Transverse colon (tissue), 4 donors: ENCODE results near the genes UBXN1, SLC22A10 and ZFTA.

DNA sequence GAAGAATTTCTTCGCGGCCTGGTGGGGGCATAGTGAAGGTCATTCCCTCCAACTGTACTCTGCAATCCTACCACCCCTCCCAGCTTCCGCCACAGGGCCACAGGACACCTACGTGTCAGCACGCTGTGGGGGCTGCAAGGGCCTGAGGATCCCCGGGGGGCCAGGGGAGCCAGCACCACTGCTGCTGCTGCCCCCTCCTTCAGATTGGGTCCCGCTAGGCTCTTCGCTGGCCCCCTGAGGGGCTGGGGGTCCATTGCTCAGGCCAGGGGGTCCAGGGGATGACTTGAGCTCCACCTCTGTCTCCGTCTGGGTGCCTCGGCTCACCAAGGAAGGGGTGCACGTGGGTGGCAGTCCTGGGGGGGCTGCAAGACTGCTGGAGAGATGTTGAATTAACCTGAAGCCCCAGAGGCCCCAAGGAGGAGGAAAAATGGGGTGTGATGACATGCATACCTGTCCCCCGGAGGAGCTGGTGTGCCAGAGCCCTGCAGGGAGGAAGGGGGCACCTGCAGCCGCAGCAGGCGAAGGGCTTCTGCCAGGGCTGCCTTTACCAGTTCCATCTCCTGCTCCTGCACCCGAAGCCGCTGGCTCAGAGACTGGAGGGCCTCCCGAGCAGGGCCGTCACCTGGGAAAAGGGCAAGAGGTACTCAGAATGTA is 1.5 kb downstream of the EML3 start:
- PRO-cap: no peak
- RAMPAGE, long total RNA, 4 experiments: start-site peak on the minus strand in 1 of 4 experiments, centred at position 254 of the sequence, 61 reads per replicate

GRCh38 chr11:62666271-62667226 is 1.4 kb downstream of the CSKMT start:
- PRO-cap: no peak
- RAMPAGE, long total RNA, 4 experiments: no peak in any of the 4 experiments

DNA sequence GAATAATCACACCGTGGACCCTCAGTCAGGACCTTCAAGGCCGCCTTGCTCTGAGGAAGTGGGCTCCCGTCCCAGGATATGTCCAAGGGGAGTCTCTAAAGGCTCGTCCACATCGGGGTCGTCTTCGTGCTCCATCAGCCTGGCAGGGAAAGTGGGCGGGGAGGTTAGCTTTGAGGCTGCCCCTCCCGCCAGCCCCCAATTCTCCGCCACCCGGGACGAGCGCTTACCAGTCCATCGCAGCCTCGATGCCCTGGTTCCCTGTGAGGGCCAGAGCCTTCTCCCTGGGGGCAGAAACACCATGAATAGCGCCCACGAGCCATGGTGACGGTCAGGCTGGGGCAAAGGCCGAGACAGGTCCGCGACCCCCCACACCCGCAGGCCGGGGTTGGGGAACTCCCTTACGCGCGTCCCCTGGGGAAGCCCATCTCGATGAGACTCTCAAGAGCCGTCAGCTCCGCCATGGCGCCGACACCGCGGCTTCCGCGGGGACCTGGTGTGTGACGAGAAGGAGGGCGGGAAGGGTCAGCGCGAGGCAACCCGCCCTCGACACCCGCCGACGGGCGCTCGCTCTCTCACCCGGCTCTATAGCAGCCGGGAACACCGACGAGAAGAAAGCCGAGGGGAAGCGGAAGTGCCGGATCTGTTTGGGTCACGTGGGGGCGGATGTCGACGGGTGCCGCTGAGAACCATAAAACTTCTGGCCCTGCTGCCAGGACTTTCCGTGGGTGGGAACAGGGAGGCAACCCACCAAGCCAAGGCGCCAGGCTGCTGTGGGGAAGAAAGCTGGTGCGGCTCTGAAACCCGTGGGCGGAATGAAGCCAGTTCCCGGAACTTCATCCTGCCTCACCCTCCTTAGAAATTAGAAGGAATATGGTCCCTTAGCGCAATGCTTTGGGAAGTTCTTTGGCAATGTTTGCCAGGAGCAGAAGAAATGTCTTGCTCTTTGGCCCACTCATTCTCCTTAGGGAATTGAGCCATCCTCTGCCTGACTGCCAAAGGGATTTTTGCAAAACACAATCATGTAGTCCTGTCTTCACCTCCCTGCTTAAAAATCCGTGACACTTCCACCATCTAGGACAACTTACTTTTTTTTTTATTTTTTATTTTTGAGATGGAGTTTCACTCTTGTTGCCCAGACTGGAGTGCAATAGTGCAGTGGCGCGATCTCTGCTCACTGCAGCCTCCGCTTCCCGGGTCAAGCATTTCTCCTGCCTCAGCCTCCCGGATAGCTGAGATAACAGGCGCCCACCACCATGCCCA is at the start of gene UBXN1:
TSS of gene UBXN1 (minus strand) at position 611 of the 1,260 bp plus-strand sequence.
- PRO-cap: bidirectional peak, plus-strand start at position 712 of the sequence, minus-strand start at position 584 of the sequence
- RAMPAGE, long total RNA, 4 experiments: start-site peak on the minus strand in 4 of 4 experiments, centred at positions 81 to 601 of the sequence, 31 to 1,753 reads per replicate

DNA sequence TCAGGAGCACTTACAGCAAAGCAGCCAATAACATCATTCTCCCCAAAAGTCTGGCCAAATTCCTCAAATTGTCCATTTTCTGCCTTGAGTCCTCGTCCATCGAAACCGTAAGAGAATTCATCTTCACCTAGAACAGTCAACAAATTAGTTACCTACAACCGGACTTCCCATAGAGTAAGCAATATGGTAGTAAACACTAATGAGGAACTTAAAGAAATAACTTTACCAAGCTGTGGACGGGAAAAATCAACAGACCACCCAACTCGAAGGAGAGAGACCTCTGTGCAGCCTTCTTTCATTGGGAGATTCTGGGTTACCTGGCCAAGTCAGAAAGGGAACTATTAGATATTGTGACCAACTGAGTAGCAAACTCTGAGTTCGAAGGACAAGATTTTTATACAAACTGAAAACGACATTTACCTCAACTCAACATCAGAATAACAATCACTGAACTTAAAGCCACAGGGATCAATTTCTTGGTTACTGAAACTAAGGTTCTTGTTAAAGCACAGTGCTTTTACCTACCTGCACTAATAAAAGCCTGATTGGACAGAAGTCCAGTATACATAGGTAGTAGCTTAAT is 4.6 kb downstream of the HNRNPUL2 start:
- PRO-cap: no peak
- RAMPAGE, long total RNA, 4 experiments: start-site peak on the minus strand in 1 of 4 experiments, centred at position 101 of the sequence, 26 reads per replicate

GRCh38 chr11:62762785-62763099 is 1.4 kb downstream of the POLR2G start:
- PRO-cap: no peak
- RAMPAGE, long total RNA, 4 experiments: no peak in any of the 4 experiments

GRCh38 chr11:62794014-62794853 is 2.4 kb upstream of the TMEM223 start:
- PRO-cap: no peak
- RAMPAGE, long total RNA, 4 experiments: no peak in any of the 4 experiments

- PRO-cap: no peak
- RAMPAGE, long total RNA, 4 experiments: start-site peak on the minus strand in 2 of 4 experiments, at chr11:62811102-62811400 at its widest, 16 to 27 reads per replicate
These were observed 5.9 kb upstream of the NXF1 start for GRCh38 chr11:62811005-62811743.

- PRO-cap: no peak
- RAMPAGE, long total RNA, 4 experiments: no peak in any of the 4 experiments
These were observed 12.7 kb upstream of the WDR74 start for GRCh38 chr11:62851938-62852740.

DNA sequence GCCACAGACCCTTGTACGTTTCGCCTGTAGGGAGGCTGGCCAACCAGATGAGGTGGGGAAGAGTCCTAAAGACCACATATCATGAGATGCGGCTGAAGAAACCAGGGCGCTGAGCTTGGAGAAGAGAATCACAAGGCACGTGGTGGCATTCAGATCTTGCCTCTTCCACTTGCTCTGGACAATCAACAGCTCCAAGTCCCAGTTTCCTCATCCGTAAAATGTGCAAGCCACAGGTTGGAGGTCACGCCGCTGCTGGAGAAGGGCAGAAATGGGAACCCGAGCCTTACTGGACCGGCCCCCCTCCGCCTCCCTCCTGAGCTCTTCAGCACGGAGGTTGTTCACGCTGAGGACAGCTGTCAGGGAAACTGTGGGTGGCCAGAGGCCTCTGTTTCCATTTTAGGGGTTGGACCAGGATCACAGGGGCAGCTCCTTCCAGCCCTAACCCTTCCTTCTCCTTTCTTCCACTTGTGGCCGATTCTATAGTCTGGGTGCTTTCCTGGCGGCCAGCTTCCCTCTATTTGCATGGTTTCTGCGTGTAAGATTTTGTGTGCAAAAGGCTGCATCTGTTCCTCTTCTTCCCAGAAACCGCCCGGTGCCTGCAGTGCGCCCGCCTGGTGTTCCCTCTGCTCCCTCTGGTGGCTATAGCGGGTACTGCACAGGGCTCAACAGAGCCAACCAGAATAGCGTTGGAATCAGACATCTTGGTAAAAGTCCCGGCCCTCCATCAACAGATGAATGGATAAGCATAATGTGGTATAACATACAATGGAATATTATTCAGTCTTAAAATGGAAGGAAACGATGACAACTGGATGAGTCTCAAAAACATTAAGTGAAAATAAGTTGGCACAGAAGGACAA is 8.2 kb upstream of the SLC22A8 start:
- PRO-cap: unidirectional peak, plus-strand start at position 581 of the sequence
- RAMPAGE, long total RNA, 4 experiments: no peak in any of the 4 experiments

DNA sequence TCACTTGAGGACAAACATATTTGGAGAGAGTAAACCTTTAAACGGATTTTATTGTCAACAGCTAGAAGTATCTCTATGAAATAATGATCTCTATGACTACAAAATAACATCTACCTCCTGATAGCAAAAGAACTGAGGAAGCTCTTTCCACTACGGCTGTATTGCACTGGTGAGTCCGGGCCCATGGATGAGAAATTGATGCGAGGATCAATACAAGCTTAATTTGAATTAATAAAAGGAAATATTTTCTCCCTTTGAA is at the start of gene SLC22A10:
TSS of gene SLC22A10 (plus strand) at position 51 of the 259 bp plus-strand sequence.
- PRO-cap: no peak
- RAMPAGE, long total RNA, 4 experiments: no peak in any of the 4 experiments

DNA sequence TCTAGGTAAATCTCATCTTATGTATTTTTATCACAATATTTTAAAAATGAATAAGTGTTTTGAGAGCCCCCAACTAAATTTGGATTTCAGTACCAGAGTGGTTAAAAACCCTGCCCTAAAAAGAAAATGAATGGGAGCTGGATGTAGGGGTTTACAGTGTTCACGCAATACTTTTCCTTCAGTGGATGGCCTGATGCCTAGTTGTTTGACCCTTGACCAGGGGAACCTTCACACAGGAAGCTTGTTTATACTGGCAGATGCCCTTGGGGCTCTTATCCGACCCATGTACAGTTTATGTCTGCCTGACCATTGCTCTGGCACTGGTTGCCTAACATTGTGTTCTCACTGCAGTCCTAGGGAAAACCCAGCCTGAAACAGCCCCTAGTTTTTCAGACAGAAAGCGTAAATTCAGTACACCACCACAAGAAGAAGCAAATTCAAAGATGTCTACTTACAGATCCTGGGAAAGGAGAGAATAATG is 35.0 kb downstream of the SLC22A9 start:
- PRO-cap: no peak
- RAMPAGE, long total RNA, 4 experiments: no peak in any of the 4 experiments

- PRO-cap: no peak
- RAMPAGE, long total RNA, 4 experiments: no peak in any of the 4 experiments
These were observed 12.1 kb downstream of the PLAAT5 start for GRCh38 chr11:63478969-63479251.

GRCh38 chr11:63518587-63518857 is 12.6 kb downstream of the LGALS12 start:
- PRO-cap: no peak
- RAMPAGE, long total RNA, 4 experiments: no peak in any of the 4 experiments

DNA sequence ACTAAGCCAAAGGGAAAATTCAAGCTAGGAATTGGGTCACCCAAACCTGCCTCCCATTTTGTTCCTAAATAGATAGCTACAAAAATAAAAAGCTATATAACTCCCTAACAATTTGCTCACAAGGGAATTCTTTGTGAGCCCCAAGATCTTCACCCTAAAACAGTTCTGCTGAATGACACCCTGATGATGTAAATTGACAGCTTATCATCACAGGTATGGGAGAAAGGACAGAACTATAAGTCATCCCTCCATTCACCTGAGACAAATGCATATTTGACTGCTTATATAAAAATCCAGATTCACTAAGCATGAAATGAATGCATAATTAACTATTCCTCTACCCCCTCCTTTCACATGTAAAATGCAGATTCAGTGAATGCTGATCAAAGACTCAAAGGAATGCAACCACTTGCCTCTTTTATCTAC is 4.7 kb upstream of the PLAAT4 start:
- PRO-cap: no peak
- RAMPAGE, long total RNA, 4 experiments: no peak in any of the 4 experiments

DNA sequence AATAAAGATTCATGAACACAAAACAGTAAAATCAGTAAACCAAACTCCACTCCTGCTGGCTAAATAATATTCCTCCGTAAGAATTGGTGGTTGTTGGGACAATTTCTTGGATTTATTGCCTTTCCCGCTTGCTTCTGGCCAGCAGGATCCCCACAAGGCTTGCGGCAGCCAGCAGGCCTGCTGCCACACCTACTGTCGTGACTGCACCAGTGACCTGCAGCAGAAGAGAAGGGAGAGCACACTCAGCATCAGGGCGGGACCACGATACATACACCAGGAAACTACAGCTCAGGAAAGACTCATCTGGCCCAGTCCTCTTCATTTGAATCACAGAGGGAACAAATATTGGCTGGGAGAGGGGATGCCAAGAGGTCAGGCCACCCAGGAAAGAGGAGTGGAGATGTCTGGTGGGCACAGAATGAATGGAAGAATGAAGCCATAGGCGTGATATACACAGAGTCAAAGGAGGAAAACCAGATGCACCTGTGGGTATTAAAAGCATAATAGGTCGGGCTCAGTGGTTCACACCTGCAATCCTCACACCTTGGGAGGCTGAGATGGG is 10.2 kb downstream of the PLAAT2 start:
- PRO-cap: no peak
- RAMPAGE, long total RNA, 4 experiments: no peak in any of the 4 experiments

DNA sequence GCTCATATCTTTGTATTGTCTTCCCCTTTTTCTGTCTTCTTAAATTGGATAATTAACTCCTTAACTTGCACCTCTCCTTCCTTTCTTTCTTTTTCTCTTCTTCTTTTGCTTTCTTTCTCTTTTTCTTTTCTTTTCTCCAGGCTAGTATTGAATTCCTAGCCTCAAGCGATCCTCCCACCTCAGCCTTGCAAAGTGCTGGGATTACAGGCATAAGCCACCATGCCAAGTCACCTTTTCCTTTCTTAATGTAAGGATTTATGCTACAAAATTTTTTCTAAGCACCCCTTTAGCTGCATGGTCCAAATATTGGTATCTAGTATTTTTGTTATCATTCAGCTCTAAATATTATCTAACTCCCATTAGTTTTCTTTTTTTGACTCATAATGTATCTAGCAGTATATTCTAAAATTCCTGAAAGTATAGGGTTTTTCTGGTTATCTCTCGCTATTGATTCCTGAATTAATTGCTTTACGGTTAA is 7.6 kb upstream of the PLAAT2 start:
- PRO-cap: no peak
- RAMPAGE, long total RNA, 4 experiments: no peak in any of the 4 experiments

GRCh38 chr11:63583218-63583829 is 20.1 kb upstream of the PLAAT2 start:
- PRO-cap: no peak
- RAMPAGE, long total RNA, 4 experiments: no peak in any of the 4 experiments

- PRO-cap: no peak
- RAMPAGE, long total RNA, 4 experiments: no peak in any of the 4 experiments
These were observed 12.5 kb upstream of the PLAAT3 start for GRCh38 chr11:63626428-63627385.

- PRO-cap: bidirectional peak, plus-strand start at chr11:63768948, minus-strand start at chr11:63768785; bidirectional peak, plus-strand start at chr11:63769296, minus-strand start at chr11:63769221
- RAMPAGE, long total RNA, 4 experiments: no peak in any of the 4 experiments
These were observed at the start of gene ZFTA for GRCh38 chr11:63768578-63769636. ZFTA (minus strand) TSS chr11:63768775.

DNA sequence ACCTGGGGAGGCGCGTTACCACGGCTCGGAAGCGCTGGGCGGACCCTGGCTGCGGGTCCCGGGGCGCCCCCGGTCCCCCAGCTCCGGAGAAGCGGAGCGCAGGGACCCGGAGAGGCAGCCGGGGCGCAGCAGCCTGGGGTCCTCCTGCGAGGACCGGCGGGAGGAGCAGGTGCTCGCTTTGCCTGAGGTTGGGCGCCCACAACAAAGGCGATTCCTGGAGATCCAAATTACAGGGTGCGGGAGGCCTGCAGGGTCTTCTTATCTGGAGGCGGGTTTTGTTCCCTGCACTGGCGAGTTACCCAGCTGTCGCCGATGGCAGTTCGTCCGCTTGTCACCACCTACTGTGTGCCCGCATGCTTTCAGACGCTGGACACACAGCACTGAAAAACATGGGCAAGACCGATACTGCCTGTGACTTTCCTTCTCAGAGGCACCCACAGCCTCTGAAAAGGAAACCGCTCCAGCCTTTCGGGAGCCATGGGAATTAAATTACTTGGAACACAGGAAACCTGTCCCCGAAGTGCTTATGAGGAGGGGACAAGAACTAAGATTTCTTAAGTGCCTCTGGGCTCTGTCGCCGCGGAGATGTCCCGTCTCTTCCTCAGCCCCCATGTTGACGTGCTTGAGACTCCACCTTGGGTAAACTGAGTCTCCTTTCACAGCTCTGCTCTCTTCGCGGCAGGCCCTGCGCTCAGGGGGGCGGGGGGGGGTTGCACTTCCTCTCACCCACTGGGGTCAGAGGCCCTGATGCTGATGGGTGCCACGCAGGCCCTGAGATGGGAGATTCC is 1.3 kb upstream of the ZFTA start:
- PRO-cap: no peak
- RAMPAGE, long total RNA, 4 experiments: no peak in any of the 4 experiments